ENCODE measurements around a stretch of chr16.

GRCh38 chr16:88922505-88923170 lies 54.4 kb downstream of the CBFA2T3 start:
- PRO-cap = bidirectional peak, plus-strand start at chr16:88922748, minus-strand start at chr16:88922570

DNA sequence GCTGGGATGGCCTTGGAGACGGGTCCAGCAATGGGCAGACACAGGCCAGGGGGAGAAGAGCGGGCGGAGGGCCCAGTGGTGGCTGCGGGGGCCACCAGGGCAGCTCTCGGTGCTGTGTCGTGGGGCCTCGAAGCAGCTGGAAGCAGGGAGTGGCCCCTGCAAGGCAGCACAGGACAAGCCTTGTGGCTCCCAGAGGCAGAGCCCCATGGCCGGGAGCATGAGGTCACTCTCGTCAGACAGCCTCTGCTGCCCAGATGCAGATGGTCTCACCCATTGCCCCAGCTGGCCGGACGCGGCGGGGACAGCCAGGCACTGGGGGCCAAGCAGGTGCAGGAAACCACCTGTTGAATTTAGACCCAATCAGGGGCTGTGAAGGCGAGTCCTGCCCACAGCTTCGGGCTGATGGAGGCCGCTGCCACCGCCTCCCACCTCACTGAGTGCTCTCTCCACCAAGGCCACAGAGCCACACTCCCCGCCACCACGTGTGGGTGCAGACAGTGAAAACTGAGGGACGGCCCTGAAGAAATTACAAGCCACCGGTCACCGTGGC lies 52.5 kb downstream of the CBFA2T3 start:
- PRO-cap = no peak

DNA sequence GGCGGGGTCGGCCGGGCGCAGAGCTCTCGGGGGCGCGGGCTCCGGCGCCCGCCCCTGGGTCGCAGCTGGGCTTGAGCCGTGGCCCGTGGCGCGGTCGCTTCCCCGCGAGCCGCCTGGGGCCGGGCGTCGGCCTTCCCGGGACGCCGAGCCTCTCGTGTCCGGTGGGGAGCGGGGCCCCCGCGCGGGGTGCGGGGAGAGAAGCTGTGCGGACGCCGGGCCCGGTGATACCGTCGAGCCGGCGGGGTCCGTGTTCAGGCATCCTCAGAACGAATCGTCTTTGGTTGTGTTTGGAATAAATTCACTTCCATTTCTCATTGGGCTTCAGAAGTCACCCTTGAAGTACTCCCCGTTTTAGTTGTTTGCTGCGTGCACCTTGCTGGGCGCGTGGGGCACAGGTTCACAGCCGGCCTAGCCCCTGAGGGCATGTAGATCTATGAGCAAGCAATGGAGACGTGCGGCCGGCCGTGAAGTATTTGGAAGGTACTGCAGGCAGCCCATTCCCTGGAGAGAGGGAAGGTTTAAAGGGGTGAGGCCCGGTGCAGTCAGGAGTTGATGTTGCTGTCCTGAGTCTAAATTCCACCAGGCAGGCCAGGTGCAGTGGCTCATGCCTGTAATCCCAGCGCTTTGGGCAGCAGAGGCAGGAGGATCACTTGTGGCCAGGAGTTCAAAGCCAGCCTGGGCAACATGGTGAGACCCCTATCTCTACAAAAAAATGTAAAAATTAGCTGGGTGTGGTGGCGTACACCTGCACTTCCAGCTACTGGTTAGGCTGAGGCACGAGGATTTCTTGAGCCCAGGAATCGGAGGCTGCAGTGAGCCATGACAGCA lies 587 bp downstream of the ACSF3 start:
- PRO-cap = unidirectional peak, minus-strand start at position 446 of the sequence

- PRO-cap = no peak
Measured at GRCh38 chr16:89133735-89134022, 37.9 kb upstream of the CDH15 start.

- PRO-cap = unidirectional peak, plus-strand start at chr16:89246642
Measured at GRCh38 chr16:89246519-89246735, 28.9 kb downstream of the ZNF778 start.

- PRO-cap = no peak
Measured at GRCh38 chr16:89281011-89281714, 63.7 kb downstream of the ZNF778 start.

DNA sequence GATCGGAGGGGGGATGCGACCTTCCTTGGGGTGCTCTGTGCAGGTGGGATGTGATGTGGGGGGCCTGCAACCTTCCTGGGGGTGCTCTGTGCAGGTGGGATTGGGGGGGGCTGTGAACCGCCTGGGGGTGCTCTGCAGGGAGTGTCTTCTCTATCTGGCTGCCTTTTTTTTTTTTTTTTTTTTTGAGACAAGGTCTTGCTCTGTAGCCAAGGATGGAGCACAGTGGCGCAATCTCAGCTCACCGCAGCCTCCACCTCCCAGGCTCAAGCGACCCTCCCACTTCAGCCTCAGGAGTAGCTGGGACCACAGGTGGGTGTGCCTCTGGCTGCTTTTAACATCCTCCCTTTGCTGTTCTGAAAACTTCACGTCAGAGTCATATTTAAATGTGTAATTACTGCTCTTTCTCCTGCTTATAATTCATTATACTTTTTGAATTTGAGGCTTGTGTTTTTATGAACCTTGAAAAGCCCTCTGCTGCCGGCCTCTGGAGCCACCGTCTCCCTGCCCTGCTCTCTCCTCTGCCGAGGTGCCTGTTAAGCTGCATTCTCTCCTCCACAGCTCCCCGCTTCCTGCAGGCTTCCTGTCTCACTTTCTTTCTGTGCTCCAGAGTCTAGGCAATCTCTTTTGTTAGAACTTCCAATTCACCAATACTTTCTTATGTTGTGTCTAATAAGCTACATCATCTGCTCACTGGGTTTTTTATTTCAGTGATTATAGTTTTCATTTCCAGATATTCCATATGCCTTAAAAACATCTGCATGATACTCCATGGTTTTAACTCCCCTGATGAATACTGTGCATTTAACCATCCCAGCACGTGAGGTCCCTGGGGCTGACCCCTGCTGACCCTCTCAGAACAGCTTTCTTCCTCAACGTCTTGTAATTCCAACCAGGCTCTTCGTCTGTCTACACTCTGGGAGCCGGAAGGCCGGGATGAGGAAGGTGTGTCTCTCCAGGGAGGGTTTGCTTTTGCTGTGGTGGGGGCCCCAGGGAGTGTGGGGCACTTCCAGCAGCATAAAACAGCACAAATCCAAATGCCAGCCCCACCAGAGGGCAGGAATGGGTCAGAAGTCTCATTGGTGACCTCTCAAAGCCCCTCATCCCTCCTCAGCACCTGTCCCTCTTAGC lies 78.7 kb downstream of the ZNF778 start:
- PRO-cap = no peak

DNA sequence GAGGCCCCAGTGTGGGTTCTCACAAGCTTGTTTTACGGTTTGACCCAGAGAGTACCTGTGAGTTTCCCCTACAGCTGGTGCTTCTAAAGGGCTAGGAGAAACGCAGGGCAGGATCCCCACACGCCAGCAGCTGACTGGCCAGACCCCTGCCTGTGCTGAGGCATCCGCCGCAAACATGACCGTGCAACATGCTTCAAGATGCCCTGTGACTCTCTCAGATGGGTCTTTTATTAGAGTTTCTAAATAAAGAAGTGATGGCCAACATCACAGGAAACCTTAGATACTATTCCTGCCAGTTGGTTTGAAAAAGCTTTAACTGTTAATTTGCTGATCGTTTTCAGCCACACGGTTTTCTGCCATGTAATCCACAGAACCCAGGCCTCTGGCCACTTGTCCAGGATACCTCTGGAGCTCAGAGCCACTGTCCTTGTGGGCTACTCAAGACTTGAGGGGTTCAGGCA lies 118.3 kb downstream of the ZNF778 start:
- PRO-cap = no peak

DNA sequence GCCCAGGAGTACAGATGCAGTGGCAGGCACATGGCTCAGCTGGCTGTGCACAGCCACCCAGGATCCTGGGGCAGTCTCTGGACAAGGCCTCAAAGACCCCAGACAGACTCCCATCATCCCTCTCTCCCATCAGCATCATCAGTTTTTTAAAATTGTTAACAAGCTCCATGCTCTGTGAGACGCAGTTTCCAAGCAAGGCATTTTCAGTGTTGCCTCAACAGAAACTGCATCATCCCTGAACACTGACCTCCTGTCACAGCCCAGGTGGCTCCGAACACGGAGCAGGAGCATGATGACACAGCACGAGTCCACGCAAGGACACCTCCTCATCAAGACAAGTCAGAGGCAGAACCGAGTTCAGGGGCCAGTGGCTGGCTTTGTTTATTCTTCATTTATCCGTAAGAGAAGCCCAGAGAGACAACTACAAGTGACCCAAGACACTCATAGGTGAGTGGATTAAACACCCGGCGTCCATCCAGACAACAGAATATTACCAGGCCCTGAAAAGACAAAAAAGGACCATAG lies 91.4 kb downstream of the ANKRD11 start:
- PRO-cap = no peak

DNA sequence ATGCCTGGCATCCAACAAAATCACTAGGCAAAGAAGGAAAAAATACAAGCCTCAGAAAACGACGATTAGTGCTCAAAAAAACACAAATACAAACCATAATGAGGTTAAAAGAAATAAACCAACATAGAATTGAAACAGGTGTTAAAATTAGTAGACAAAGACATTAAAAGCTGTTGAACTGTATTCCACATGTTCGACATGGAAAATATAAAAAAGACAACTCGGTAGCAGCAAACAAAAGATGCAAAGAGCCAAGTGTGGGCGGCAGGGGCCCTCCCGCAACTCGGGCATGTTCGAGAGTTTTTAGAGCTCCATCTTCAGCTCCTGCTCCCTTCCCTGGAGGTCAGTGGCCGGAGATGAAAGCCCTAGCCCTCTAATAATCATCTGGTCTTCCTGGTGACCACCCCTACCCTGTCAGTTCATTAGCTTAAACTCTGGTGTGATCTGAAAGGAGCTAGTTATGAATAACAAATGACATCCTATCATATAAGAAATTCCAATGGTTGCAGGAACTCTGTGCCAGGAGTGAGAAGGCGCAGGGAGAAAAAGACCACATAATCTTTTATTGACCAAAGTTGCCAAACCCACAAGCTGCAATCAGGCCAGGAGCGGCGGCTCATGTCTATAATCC lies 23.7 kb downstream of the ANKRD11 start:
- PRO-cap = no peak

GRCh38 chr16:89507328-89507609 lies 934 bp upstream of the SPG7 start:
- PRO-cap = no peak

DNA sequence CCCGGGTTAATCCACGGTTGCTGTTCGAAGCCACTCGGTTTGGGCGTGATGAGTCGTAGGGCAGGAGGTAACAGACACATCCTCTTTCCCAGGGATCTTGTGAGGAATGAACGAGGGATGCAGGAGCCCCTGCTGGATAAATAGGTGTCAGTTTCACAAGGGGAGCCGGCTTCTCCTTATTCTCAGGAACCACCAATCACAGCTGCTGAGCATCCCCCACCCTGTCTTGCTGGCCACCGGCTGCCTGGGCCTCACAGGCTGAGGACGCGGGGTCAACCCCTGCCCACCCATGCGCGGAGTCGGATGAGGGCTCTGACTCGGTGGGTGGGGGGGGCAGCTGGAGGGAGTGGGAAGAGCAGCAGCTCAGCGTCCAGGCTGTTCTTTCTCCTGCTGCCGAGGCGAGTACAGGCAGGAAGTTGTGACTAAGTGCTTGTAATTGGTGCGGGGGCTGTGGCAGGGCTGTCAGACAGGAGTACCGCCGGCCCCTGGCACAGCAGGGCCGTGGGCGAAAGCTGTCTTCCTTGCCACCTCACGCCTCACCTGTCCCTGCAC lies 11.2 kb upstream of the DPEP1 start:
- PRO-cap = no peak

DNA sequence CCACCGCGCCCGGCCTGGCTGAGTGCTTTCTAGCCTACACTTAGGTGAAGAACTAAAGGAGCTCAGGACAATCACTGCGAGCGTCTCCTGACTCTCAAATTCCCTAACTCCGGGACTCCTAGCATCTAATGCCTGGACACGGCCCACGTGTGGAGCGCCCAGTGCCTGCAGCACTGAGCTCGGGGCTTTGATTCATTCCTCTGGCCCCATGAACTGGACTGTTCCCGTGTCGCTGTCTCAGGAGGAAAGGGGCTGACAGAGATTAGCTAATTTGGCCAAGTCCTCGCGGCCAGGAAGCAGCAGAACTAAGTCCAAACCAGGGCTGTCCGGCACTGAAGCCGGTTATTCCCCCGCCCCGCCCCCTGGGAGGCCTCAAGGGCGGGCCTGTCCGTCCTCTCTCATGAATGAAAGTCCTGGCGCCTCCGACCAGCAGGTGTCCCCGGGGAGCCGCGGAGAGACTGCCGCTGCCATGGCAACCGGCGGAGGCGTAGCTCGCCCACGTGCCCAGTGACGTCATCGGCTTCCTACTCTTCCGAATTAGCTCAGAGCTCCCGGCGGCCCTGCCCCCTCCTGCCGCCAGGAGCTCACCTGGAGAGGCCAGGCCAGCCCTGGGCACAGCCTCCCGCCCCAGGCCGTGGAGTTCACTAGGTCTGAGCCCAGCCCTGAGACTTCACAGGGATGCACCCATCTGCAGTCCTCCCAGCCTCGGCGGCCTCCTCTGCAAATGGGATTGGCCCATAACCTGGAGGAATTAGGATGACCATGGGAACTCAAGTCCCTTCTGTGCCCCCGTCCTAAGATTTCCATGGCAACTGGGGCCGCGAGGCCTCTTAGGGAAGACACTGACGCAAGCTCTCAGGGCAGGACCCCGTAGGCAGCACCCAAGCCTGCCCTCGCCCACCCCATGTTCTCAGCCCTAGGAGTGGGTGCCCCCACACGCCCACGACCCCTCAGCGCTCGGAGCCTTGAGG lies 1.4 kb downstream of the SPATA2L start:
- PRO-cap = bidirectional peak, plus-strand start at position 545 of the sequence, minus-strand start at position 307 of the sequence

- PRO-cap = no peak
Measured at GRCh38 chr16:89711486-89712170, 9.1 kb downstream of the VPS9D1 start.

DNA sequence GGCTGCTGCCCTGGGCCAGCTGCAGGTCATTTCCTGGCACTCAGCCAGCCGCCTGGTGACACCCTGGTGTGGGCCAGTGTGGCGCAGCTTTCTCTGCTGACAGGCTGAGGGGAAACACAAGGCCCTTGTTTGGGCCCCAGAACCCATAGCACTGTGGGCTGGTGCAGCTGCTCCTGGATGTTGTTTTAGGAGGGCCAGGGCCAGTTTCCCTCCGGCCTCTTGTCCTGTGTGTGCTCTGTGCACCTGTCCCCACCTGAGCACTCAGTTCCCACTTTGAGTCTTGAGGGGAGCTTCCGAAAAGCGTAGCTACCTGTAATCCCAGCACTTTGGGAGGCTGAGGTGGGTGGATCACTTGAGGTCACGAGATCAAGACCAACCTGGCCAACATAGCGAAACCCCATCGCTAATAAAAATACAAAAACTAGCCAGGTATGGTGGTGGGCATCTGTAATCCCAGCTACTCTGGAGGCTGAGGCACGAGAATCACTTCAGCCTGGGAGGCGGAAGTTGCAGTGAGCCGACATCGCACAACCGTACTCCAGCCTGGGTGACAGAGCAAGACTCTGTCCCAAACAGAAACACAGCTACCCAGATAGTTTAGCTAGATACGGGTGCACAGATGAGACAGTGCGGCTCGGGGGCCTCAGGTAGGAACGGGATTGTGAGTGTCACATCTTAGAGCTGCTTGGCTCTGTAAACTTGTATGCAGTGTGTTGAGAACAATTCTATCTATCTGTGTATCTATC lies 2.9 kb downstream of the ZNF276 start:
- PRO-cap = no peak

- PRO-cap = no peak
Measured at GRCh38 chr16:89732004-89732676, 10.8 kb downstream of the ZNF276 start.

DNA sequence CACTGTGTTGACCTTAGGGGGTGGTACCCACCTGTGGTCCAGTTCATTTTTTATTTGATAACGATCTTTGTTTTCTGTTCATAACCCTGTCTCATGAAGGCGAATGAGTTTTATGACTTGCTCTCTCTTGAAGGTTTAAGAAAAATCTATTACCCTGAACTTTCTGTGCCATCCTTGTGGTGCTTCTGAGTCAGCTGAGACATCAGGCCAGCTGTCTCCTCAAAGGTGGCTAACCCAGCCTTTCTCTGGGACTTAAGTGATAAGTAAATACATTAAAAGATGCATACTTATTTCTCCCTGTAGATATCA lies 2.0 kb downstream of the SPIRE2 start:
- PRO-cap = no peak

GRCh38 chr16:89837459-89838279 lies 9.4 kb downstream of the SPIRE2 start:
- PRO-cap = bidirectional peak, plus-strand start at chr16:89837940, minus-strand start at chr16:89837727

DNA sequence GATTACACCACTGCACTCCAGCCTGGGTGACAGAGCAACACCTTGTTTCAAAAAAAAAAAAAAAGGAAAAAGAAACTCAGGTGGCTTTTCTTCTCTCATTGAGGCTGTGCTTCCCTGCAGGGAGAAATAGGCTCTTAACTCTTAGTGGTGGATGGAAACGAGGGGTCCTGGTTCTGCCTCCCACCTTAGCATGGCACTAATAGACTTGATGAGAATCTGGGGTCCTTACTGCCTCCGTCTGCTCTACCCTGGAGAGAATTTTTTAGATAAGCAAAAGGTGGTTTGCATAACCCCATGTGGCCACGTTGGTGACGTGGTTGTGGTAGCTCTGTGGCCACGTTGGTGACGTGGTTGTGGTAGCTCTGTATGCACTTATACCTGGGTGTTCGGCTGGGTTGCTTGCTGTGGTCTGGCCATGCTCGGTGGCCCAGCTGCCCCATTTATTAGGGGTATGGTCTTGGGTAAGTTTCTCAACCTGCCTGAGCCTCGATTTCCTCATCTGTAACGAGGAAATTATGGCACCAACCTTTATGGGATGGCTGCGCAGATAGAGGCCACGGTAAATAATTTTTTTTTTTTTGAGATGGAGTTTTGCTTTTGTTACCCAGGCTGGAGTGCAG lies 13.0 kb downstream of the SPIRE2 start:
- PRO-cap = no peak

- PRO-cap = no peak
Measured at GRCh38 chr16:89847506-89848247, 19.4 kb downstream of the SPIRE2 start.